ENCODE measurements around a stretch of chr10.

DNA sequence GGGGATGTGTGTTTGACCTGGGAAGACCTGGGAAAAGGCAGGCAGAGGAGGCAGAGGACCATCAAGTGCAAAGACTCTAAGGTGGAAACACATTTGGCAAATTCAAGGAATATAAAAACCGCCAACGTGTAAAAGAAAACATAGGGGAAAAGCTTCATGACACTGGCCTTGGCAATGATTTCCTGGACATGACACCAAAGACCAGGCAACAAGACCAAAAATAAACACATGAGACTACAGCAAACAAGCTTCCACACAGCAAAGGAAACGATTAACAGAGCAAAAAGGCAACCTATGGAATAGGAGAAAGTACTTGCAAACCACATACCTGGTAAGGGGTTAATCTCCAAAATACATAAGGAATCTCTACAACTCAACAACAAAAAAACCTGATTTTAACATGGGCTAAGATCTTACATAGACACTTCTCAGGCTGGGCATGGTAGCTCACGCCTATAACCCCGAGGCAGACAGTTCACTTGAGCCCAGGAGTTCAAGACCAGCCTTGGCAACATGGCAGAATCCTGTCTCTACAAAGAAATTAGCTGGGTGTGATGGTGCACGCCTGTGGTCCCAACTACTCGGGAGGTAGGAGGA is 3.6 kb downstream of the GSTO1 start:
- PRO-cap: no peak

GRCh38 chr10:104259980-104260754 is 5.5 kb downstream of the GSTO1 start:
- PRO-cap: no peak

DNA sequence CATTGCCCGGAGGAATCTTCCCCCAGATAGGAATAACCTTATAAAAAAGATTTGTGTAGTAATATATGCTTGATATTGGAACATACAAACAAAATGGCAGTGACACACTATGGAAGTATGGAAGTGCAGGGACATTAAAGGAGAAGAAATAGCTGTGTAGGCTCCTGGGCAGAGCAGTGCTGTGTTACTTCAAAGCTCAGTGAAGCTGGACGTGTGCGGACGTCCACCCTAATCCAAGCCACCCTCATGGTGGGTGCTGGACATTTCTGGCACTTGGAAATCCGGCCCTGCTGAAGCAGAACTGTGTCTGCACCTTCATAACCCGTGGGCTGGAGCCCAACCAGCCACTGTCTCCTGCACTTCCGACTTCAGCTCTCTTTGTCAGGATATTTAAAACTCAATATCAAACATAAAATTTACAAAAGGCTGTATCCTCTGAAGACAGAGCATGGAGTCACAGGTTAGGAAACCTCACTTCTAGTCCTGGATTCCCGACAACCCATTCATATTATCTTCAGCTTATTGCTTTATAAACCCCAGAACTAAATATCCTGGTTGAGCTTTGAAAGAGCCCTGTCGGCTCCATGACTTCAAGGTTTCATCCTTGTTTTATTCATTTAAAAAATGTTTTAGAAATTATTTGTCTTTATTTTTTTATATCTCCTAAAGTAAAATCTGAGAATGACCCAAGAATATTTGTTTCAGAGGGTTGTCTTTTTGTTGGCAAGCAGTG is 29.2 kb downstream of the GSTO2 start:
- PRO-cap: no peak

DNA sequence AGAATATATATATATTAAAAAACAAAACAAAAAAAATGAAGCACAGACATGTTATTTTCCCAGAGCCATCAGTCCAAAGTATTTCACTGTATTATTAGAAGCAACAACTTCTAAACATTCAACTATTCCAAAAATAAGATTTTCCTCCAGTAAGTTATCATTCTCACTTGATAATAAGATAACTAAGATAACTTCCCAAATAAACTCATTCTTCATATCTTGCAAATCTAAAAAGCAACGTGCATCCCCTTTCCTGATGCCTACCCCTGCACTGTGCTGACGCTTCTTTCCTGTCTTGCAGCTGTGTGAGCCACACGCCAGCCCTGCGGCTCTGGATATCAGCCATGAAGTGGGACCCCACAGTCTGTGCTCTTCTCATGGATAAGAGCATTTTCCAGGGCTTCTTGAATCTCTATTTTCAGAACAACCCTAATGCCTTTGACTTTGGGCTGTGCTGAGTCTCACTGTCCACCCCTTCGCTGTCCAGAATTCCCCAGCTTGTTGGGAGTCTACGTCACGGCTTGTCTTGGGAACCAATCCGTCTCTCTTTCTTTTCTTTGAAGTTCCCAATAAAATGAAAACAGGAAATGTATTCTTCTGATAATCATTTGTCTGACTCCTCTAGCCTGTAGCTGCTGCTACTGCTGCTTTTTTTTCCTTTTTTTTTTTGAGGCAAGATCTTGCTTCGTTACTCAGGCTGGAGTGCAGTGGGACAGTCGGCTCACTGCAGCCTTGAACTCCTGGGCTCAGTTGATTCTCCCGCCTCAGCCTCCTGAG is 30.0 kb downstream of the GSTO2 start:
- PRO-cap: no peak

DNA sequence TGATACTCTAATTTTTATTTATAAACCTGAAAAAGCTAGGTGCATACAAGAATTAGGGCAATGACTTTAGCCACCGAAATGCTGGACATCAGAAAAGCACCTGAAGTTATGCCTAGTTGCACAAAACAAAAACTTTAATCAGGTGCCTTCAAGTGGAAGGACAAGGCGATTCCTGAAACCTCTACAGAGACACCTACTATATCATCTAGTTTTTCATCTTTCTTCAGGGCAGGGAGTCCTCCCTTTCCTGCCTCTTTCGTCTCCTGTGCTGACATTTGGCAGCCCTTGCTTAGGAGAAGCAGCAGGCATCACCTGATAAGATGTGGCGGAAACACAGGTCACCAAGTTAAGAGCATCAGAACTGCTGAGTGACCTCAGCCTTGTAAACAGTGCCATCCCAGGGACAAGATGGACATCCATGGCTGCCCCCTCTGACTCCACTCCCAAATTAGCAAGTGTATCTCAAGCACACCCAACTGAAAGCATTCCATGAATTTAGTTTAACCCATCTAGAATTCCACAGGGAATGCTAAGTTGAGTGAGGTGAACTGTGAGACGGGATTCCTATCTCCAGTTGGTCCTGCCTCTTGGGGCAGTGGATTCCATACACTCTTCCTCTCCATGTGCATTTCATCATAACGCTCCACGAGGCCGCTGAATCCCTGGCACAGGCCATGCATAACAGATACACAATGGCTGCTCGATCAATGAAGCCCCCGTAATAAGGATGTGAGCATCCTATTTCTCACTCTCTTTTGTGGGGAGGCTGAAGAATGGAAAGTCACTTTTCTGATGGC is 5.8 kb downstream of the ITPRIP start:
- PRO-cap: no peak

GRCh38 chr10:104333793-104334415 is 4.4 kb downstream of the ITPRIP start:
- PRO-cap: no peak

DNA sequence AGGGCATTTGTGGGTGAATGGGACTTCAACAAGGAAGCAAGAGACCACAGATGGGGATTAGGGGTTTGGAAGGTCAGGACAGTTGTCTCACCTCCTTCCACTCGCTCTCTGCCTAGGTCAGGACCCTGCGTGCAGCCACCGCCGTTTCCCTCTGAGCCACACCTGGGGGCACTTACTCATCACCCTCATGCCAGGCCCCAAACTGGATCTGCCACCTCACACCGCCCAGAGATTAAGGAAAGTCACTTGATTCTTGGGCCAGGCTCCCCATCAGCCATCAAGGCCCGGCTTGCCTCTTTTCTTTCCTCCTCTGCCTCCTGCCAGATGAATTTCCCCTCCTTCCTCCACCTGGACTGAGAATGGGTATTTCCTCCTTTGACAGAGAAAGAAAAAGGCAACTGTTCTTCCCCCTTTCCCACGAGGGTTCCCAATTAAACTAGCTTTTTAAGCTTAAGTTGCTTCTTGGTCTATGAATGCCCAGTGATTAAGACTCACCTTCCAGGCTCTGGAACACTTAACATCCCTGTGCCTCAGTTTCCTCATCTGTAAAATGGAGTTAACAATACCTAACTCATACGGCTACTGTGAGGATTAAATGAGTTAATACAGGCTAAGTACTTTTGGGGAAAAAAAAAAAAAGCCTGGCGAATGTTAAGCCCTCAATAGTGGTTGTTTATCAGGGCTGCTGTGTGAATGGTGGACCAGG is 2.8 kb downstream of the ITPRIP start:
- PRO-cap: no peak

DNA sequence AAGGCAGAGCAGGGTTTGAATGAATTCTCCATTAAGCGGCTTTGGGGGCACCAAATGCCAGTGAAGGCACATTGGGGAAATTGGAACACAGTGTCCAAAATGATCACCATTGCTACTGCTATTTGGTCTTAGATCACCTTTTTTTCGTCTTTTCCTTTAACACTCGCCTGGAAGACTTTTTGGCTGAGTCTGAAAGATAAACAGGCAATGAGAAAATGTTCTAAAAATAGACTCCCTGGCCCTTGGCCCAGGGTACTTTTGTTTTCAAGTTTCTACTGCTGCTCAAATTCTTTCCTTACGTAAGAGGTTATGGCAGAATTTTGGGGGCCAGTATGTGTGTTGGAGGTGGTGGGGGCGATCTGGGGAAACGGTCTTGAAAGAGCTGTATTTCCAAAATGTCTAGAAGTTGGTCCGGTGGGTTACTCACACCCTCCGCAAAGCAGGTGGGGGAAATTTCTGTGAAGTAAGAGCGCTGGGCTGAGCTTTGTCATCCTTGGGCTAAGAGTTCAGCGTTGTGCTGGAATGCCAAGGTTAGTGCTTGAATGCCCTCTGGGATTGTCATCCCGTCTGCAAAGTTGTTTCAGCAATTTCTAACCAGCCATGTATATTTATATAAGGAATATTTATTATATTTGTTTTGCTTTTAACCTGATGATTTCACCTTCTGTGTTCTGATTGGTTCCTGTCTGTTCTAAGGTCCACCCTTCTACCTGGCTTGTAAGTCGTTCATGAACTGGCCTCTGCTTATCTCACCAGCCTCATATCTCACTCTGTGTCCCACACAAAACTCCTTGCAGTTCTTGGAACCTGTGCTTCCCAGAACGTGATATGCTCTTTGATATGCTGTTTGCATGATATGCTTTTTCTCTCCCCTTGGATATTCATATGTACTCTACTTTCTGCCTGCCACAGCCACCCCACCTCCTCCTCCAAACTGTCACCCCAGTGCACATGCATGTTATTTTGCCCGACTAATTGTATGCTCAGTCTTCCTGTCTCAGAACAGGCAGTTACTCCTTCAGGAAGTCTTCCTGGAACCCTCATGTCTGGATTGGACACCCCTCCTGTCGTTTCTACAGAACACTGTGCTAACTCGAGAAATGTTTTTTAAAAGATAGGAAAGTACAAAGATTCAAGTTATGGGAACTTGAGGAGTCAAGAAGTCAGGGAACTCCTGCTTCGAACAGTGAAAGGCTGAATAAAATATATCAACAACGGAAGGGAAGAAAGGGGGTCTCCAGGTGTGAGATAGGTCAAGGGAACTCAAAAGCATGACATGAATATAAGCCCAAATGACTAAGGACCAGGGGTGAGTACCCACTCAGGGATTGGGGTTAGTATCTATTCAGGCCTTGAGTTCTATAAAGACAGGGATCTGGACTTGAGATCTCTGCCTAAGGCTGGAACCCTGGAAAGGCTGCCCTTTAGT is 1.7 kb upstream of the ITPRIP start:
- PRO-cap: unidirectional peak, minus-strand start at position 582 of the sequence; bidirectional peak, plus-strand start at position 761 of the sequence, minus-strand start at position 582 of the sequence

GRCh38 chr10:104349514-104350220 is 4.0 kb upstream of the CFAP58 start:
- PRO-cap: no peak

GRCh38 chr10:105951968-105952537 is 1212.5 kb downstream of the SORCS1 start:
- PRO-cap: no peak

DNA sequence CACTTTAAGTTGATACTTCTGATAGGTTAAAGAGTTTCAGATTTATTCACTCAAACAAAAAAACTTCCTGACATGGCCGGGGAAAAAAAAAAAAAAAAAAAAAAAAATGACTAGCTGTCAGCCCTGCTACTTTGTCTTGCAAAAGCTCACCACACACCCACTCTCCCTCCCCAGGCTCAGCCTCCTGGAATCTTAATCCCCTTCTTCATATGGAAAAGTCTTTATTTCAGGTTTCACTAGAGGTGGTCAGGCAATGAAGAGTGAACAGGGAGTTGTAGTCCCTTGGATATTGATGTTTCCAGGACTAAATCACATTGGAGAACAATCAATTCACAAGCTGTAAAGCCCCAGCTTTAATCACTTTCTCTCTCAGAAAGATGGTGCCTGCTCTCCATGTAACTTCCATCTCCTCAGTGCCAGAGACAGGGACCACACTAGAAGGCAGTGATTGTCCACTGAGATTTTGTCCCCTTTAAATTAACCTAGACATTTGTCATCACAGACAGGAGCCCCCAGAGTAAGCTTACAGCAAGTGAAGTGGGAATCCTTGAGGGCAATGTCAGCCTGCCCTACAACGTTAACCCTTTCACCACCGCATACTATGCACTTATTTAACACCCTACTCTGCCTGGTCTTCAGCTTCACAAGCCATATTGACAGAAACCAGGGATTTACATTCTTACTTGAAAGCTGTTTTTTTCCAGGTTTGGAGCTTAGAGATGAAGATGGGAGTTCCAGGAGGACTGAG is 749.2 kb upstream of the SORCS1 start:
- PRO-cap: no peak

DNA sequence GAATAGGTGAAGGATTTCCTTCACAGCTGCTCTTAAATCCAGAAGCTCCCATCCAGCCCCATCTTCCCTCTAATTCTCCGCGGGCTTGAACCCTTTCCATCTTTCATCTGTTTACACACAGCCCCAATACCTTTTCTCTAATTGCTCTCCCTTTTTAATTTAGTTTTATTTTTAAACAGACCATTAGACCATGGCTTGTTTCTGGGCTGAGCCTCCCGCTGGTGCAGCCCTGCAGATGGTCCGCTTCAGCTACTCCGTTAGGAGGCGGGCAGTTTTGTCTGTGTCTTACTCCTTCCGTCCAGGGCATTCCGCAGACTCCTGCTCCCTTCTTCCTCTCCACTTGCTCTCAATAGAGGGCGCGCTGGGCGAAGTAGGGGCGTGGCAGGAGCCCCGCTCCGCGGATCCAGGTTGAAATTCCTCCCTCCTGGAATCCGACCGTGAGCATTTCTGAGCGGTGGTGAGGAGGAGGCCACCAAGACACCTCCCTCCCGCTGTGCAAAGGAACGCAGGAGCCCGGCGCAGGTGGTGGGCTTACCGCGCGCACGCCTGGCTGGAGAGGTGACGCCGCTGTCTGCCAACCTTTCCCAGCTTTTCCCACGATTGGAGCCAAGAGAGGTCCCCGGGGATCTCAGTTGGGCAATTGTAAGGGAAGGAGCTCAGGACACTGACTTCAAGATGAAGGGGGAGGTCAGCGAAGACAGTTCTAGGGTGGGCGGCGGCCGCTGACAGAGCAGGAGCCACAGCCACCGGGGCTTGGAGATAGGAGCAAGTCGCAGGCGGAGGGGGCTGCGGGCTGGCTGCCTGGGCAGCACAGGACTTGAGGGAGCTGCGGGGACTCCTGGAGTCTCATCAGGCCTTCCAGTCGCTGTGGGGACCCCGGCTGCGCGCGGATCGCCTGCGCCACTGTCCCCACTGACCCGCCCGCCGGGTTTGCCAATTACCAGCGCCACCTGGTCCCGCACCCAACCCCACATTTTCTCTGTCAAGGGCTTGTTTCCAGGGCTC is 1011.4 kb downstream of the XPNPEP1 start:
- PRO-cap: no peak

DNA sequence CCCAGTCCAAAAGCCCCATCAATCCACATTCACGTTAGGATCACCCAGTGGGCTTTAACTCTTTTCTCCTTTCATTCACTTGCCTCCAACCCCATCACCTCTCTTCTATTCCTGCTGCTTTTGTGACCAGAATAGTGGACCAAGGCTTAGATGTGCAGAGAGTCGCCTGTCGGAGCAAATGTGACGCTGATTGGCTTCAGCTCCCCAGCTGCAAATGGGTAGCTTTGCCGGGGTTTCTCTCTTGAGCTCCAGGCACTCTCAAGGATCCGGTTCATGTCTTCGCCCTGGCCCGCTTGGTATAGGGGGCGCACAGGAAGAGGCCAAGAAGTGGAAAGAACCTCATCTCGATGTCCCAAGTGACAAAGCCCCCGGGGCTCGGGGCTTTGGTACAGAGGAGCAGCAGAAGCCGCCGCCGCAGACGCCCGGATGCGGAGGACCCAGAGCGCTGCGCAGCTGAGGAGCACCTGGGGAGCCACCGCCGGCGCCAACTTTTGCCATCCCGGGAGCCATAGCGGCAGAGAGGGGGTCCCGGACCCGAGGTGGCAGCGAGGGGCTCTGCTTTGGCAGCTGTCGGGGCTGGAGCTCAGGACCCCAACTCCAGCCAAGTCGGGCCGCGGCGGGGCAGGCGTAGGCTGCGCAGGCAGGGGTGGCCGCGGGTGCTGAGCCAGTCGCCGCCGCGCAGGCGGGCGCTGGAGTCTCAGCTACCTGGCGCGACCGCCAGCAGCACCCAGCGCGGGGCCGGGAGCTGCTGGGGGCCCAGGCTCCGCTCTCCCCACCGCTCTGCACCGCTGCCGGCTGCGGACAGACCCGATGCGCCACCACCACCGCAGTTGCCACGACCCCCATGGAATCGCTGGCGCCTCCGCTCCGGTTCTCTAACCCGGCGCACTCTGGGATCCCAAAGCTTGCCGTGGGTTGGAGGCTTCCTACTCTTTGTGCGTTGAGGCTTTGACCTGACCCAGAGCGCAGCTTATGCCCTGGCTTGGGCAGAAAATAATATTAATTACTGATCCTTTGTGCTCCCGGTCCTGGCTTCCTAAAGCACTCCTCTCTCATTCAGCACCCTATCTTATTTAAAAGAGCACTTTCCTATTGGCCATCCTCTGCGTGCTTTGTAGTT is 466.5 kb downstream of the XPNPEP1 start:
- PRO-cap: no peak

DNA sequence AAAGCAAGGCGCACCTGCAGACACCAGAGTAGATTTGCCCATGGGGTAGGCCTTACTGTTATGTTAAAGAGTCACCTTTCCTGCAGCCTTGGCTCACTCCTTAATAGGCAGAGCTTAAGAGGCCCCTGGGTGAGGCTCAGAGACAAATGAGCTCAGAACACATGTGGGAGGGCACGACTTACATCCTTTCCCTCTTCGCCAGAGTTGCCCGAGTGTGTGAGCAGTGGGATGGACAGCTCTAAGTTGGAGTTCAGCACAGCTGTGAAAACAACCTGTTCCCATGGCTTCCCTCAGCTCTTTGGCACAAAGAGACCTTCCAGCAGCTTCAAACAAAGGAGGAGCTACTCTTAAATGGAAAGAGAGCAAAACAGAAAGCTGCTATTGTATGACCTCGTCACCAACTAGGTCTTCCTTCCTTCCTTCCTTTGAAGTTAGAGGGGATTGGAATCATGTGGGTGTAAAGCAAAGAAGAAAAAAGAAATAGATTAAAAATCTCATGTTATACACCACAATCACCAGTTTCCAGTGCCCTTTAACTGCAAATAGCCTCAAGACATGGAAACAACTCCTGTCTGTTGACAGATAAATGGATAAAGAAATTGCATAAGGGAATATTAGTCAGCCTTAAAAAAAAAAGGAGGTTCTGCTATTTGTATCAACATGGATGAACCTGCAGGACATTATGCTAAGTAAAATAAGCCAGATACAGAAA is 11.9 kb upstream of the XPNPEP1 start:
- PRO-cap: no peak

GRCh38 chr10:109969053-109969751 is 38.6 kb upstream of the ADD3 start:
- PRO-cap: no peak

DNA sequence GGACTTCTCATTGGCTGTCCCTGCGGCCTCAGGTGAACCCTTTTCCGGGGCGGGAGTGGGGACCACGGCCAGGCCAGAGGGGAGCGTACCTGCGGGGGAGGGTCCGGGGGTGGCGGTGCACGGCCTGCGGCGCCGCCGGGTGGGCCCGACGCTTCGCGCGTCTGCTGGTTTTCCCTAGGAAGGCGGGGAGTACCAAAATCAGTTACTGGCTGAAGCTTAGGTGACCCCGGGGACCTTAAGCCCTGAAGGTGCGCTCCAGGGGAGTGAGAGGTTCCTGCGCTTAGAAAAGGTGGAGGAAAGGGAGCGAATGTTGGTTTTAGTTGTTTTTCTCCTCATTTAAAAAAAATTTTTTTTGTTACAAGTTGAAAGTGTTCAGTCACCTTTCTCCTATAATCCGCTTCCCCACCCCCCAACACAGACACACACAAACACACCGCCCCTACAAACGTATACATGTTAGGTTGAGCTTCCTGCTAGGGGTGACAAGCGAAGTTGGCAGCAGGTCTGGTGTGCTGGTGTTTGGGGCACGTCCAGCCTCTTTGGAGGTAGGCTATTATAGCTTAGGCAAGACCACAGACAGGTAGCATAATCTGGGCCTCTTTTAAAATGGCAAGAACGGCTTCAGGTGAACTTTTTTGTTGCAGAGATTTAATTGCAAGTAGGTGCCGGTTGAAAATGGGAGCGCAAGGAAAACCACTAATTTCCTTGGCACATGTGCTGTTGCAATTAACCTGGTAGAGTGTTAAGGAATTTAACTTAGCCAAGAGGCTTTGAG is 841 bp downstream of the ADD3 start:
- PRO-cap: bidirectional peak, plus-strand start at position 482 of the sequence, minus-strand start at position 191 of the sequence

- PRO-cap: no peak
Observed at GRCh38 chr10:110081759-110082455, 74.1 kb downstream of the ADD3 start.

DNA sequence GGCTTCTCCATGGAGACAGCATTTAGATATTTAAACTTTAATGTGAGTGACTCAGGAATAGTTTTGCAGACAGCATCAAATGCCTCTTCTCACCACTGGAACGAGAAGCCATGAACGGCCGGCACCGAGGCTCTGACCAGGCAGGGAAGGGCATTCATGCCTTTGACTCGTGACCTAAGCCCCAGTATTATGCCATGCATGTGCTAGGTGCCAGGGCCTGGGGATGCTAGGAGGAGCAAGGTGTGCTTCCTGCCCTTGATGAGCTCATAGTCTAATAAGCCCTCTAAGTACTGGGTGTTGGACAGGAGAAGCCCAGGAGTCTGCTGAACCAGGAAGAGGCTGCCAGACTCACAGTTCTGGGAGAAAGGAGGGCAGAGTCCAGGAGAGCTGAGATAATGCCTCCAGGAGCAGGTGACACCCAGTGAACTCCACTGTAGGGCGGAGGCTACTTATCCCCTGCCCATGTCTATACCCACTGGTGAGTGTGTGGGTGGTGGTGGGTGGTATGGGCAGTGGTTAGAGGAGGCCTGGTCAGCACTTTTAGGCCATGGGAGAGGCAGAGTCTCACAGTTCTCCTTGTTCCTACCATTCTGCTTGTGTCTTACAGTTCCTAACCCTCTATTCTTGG is 3.9 kb upstream of the MXI1 start:
- PRO-cap: bidirectional peak, plus-strand start at position 315 of the sequence, minus-strand start at position 134 of the sequence

DNA sequence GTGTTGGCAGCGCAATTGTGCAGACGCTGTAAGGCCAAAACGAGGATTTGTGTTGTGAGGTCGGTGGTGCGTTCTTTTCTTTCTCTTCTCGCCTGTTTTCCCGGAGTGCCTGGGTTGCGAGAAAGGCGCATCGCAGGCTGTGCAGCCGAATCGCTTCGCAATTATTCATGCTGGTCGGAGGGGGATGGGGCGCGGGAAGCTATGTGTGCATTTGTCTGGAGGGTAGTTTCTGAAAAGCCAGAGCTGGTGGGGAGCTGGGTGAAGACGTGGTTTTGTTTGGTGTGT is 2.0 kb downstream of the MXI1 start:
- PRO-cap: bidirectional peak, plus-strand start at position 240 of the sequence, minus-strand start at position 231 of the sequence

DNA sequence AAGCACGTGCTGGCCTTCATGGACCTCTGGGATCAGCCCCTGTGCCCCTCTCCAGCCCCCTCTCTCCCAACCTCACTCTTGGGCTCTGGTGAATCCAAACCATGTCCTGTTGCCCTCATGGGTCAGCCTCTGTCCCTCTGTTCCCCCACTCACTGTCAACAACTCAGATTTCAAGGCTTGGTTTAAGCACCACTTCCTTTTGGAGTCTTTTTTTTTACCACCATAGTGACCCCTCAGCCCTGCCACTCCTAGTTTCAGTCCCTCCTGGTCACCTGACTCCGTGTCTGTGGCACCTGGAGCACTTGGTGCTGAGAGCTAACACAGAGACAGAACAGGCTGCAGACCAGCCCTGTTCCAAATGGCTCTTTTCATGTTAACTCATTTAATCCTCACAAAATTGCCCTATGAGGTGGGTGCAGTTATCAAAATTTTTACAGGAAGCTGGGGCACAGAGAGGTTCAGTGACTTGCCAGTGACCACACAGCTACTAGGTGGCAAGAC is 53.5 kb upstream of the SMNDC1 start:
- PRO-cap: unidirectional peak, plus-strand start at position 323 of the sequence

All from mucosa of descending colon (tissue), 1 donor.